AG10803 (cell line): Measurements from ENCODE around the genes TBC1D30, LEMD3, HELB and SLC35E3.

DNA sequence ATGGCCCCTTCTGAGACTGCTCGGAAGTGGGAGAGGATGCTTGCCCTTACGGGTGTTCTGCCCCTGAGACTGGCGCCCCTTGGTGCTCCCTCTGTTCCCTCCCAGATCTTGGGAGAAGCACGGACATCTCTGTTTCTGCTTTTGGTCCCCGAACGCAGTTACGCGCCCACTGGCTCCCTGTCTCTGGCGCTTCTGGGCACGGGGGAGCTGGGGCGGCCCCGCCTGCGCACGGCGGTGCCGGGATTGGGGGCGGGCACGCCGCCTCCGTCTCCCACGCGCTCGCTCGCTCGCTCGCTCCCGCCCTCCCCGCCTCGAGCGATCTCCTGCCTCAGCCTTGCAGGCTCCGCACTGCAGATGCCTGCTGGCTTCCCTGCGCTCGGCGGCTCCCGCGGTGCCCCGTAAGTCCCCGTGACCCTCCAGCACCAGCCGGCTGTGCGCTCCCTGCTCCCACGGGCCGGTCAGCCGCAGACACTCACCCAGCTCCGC, at the start of gene TBC1D30:
TBC1D30 (plus strand) TSS at position 331 of the 486 bp plus-strand sequence.
- RRBS: 4% methylated on average over 3 of the region's 44 CpGs

GRCh38 chr12:65168862-65169853, at the start of gene LEMD3:
Gene LEMD3 (plus strand): TSS chr12:65169583.
- RRBS: 1% methylated on average over 6 of the region's 64 CpGs

- RRBS: no CpG with 5 or more reads among the region's 8 CpGs
Observed at GRCh38 chr12:65602576-65602993, 221.7 kb upstream of the HMGA2 start.

GRCh38 chr12:65741982-65743094, 81.9 kb upstream of the HMGA2 start:
- RRBS: 1% methylated on average over 33 of the region's 91 CpGs

DNA sequence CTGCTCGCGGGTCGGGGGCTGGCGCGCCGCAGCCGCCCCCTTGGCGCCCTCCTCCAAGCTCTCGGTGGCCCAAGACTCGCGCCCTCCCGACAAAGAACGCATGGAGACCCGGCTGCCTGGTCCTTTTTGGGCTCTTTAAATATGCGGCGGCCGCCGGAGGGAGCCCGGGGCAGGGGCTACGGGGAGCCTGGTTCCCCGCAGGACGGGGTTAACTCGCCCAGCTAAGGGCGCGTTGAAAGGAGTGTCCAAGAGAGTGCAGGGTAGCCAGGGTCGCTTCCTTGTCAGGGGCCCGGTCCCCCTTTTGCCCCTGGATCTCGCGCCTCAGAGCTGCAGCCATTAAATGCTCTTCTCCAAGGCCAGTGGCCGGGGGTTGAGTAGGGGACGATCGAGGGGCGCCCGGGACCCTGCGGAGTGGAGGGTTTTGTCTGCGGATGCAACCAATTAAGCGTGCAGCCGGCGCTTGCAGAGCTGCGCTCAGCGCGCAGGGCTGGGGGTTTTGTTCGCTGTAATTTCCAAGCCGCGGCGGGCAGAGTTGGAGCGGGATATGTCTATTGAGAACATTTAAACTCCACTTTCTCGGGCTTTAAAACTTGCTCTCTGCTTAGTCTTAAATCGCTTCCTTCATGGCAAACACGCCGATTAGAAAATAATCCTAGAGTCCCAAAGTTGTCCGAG, 1.7 kb downstream of the HMGA2 start:
- RRBS: 2% methylated on average over 20 of the region's 52 CpGs

DNA sequence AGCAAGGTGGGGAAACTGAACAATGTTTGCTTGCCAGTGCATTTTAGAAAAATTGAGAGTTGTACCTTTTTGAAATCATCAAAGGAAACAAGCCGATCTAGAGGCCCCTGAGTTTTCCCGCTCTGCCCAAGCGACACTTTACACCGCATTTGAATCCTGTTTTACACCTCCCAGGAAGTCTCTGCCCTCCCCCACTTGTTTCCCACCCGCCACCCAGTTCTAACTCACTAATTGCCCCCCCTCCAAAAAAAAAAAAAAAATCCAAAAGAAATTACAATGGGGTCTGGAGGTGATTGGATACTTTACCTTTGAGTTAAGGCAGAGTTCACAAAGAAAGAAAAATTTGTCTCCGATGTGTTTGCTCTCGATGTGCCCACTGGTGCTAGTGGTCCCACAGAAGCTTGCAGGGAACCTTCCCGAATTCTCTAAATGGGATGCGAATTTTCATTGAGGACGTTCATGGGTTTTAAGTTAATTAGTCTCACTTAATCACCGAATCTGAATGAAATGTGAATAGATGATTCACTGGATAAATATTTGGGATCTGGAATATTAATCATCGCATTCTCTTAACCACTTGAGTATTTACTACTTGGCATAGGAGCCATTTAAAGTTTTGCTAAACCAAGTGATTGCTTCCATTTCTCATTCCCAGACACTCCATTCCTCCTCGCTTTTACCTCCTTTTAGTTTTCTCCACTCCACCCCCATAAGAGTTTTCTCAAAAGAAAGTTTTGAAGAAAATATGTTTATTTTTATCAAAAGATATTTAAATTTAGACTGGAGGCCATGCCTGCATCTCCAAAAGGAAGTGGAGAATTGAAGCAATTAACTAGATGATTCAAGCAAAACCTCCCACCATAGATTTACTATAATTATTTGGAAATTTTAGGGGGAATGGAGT, 2.5 kb downstream of the HMGA2 start:
- RRBS: no CpG with 5 or more reads among the region's 13 CpGs

- RRBS: no CpG with 5 or more reads among the region's 15 CpGs
Observed at GRCh38 chr12:66169064-66169517, 705 bp downstream of the TMBIM4 start.

DNA sequence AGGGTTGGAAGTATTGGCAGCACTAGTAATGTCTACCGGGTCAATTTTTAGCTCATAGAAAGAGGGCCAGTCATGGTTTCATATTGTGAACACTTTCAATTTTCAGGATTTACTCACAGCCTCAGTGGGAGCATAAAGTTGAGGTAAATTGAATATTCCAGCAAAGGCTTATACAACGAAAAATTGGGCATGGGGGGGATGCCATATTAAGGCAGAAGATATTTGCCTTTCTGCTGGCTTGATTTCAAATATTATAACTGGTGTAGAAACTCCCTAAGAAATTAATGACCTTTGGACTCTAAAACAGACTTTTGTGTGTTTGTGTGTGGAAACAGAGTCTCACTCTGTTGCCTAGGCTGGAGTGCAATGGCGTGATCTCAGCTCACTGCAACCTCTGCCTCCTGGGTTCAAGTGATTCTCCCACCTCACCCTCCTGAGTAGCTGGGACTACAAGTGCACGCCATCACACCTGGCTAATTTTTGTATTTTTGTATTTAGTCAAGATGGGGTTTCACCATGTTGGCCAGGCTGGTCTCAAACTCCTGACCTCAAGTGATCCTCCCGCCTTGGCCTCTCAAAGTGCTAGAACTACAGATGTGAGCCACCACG, 11.6 kb downstream of the IRAK3 start:
- RRBS: no CpG with 5 or more reads among the region's 6 CpGs

DNA sequence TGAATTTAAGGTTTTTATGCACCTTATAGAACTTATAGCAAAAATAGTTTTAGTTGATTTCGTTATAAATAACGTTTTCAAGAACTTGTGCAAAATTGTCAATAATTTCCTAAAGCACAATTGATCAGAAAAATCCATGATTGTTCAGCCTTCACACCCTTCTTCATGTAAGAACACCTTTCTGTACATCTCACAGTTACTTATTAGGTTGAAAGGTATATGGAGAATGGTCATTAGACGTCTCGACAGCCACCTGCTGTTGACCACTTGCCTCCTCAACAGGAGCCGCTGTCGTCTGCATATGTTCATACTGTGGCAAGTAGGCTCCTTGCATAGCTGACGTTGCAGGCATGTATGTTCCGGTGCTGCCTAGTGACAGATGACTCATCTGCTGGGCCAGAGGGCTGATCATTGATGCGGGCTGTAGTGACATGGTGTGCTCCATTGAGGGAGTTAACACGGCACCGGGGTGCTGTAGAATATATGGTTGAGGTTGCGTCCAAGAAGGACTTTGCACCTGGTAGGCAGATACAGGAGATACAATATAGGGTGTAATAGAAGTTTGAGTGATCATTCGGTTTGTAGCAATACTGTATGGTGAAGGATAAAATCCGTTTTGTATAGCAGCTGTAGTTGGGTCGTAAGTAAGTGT, 45.0 kb downstream of the IRAK3 start:
- RRBS: 54% methylated on average over 3 of the region's 15 CpGs

DNA sequence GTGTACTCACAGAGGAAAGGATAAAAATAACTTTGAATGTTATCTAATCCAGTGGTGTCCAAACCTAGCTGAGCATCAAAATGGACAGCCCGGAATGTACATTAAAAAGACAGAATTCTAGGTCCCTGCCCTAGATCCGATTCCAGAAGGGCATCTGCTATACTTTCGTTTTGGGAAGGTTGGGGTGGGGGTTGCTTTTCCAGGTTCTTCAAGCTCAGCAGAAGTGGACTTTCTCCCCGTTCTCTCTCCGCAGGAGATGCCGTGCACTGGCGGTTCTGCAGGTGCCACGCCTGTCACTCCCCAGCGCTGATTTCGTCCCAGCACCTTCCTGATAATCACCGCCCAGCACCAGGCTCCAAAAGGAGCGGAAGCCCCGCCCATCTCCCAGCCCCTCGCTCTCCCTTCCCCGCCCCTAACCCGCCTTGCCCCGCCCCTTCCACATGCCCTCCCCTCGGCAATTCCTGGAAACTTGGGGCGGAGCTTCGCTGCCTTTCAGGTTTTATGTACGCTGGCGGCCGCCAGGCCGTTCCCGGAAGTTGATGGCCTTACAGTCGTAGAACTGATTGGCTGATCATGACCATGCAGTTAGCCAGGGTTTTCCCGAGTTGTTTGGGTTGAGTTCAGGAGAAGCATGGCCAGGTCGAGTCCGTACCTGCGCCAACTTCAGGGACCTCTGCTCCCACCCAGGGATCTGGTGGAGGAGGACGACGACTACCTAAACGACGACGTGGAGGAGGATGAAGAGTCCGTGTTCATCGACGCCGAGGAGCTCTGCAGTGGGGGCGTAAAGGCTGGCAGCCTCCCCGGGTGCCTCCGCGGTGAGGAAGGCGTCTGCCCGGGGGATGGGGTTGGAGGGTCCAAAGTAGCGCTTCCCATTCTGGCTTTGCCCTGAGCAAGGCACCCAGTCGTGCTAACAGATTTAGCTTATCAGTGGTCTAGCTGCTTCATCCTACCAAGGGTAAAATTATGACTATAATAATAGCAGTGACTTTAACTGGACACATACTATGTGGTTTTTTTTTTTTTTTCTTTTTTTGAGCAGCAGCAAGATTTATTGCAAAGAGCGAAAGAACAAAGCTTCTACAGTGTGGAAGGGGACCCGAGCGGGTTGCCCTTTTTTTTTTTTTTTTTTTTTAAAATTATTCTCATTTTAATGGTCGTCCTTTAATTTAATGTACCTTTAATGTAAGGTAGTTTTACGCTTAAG, at the start of gene HELB:
HELB (plus strand) TSS at position 521 of the 1,207 bp plus-strand sequence.
- RRBS: no CpG with 5 or more reads among the region's 52 CpGs

- RRBS: 2% methylated on average over 17 of the region's 65 CpGs
Observed at GRCh38 chr12:67069478-67070209, 199.5 kb upstream of the CAND1 start.

DNA sequence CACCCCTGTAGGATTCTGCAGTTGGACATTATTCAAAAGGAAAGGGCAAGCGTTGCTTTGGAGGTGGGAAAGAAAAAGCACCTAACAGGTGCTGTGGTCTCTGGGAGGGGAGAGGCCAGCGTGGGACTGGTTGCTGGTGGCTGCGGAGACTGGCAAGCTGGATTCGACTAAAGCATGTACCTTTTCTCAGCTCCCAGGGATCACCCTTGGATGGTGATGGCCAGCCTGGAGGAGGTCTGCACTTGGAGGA, 1.9 kb downstream of the DYRK2 start:
- RRBS: no CpG with 5 or more reads among the region's 4 CpGs

DNA sequence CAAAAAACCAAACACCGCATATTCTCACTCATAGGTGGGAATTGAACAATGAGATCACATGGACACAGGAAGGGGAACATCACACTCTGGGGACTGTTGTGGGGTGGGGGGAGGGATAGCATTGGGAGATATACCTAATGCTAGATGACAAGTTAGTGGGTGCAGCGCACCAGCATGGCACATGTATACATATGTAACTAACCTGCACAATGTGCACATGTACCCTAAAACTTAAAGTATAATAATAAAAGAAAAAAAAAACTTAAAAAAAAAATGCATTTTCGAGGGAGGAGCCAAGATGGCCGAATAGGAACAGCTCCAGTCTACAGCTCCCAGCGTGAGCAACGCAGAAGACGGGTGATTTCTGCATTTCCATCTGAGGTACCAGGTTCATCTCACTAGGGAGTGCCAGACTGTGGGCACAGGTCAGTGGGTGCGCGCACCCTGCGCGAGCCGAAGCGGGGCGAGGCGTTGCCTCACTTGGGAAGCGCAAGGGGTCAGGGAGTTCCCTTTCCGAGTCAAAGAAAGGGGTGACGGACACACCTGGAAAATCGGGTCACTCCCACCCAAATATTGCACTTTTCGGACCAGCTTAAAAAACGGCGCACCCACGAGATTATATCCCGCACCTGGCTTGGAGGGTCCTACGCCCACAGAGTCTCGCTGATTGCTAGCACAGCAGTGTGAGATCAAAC, 251.5 kb downstream of the DYRK2 start:
- RRBS: no CpG with 5 or more reads among the region's 26 CpGs

- RRBS: no CpG with 5 or more reads among the region's 4 CpGs
Observed at GRCh38 chr12:68617243-68617990, 6.7 kb downstream of the RAP1B start.

- RRBS: no CpG with 5 or more reads among the region's 5 CpGs
Observed at GRCh38 chr12:68625845-68626111, 15.1 kb downstream of the RAP1B start.

DNA sequence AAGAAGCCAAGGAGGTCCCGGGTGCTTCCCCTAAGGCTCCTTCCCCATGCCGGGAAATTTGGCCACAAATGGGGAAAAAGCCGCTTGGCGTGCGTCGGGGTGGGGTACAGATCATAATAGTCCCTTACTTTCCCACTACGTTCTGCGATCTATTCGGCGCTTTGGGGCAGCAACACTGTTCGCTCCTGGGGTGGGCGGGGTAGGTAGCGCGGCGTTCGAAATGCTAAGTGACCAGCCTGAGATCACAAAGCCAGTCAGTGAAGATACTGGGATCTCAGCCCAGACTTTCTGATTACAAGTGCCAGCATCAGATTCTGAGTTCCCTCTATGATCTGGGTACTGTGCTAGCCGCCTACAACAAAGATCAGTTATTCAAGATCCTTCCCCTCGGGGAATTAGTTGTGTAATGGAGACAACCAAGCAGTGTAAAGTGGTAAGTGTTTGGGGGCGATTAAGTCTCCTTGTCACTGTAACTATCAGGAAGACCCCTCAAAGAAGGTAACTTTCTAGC, 436 bp downstream of the NUP107 start:
- RRBS: no CpG with 5 or more reads among the region's 19 CpGs

DNA sequence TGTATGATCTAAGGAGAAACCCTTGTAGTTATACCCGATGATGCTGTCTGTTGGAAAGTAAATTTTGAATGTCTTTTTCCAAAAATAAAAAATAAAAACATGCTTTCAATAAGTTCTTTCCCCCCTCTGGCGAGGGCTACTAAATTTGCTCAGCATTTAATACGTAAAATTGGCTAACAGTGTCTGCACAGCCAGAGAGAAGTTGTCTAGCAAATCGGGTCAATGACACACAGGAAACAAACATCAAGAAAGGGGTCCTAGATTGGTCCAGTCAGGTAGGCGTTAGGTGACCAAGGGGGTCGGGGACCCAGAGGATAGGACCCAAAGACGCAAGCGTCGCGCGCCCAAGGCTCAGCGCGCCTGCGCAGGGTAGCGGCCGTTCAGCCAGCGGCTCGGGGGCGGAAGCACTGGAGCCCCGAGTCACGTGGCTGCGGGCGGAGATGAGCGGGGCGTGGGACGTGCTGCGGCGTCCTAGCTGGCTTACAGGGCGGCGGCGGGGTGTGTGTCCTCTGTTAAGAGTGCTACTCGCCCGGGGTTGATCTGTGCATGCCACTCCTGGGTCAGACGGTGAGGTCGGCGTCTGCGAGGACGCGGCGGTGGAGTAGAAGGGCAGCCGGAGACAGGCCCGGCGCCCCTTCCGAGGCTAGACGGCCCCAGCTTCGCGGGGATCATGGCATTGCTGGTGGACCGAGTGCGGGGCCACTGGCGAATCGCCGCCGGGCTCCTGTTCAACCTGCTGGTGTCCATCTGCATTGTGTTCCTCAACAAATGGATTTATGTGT, at the start of gene SLC35E3:
SLC35E3 (plus strand) TSS at position 469 of the 782 bp plus-strand sequence.
- RRBS: under 1% methylated on average over 17 of the region's 53 CpGs

- RRBS: 1% methylated on average over 16 of the region's 70 CpGs
Observed at GRCh38 chr12:68808310-68809355, 656 bp downstream of the MDM2 start.

- RRBS: no CpG with 5 or more reads among the region's 4 CpGs
Observed at GRCh38 chr12:68814259-68815436, 6.7 kb downstream of the MDM2 start.